Peyer's patch (tissue), 4 donors: Measurements from ENCODE around the genes ATE1, DMBT1 and C10orf120.

GRCh38 chr10:121927789-121928859 lies at the start of gene ATE1:
ATE1 (minus strand) TSS chr10:121928031.
- PRO-cap, result bidirectional peak, plus-strand start at chr10:121928186, minus-strand start at chr10:121927993; unidirectional peak, minus-strand start at chr10:121928726
- RAMPAGE, long total RNA, 4 experiments, result start-site peak on the minus strand in 3 of 4 experiments, at chr10:121928008-121928026 at its widest, 31 to 220 reads per replicate

DNA sequence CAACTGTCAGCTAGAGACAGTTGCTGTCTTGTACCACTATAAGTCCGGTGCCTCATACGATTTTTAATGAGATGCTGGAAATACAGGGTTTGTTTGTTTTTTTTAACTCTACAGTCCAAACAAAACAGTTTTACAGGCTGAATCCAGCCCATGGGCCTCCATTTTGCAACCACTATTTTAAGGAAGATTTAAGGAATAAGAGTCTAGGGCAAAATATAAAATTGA lies 941 bp upstream of the ATE1 start:
- PRO-cap, result no peak
- RAMPAGE, long total RNA, 4 experiments, result no peak in any of the 4 experiments

DNA sequence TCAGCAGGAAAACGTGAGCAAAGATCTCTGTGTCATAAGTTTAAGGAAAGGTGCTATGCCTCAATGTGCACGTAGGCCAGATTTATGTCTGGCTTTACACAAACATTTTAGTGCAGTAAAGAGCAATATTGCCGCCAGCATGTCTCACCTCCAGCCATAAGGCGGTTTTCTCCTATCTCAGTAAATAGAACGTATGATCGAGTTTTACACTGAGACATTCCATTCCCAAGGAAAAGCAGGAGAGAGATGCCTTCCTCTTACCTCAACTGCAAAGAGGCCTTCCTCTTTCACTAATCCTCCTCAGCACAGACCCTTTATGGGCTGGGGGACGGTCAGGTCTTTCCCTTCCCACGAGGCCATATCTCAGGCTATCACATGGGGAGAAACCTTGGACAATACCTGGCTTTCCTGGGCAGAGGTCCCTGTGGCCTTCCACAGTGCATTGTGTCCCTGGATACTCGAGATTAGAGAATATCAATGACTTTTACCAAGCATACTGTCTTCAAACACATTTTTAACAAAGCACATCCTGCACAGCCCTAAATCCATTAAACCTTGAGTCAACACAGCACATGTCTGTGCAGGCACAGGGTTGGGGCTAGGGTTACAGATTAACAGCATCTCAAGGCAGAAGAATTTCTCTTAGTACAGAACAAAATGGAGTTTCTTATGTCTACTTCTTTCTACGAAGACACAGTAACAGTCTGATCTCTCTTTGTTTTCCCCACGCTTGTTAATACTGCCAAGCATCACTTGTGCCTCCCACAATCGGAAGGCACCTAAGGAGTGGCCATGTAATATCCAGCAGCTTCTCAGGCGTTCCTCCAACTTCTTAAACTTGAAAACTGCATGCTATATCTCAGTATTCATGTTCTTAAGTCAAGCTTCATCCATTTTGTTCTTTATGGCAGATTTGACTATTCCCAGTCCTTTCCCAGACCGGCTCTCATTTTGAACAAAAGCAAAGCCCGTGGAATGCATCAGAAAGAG lies 2.6 kb upstream of the ATE1 start:
- PRO-cap, result no peak
- RAMPAGE, long total RNA, 4 experiments, result no peak in any of the 4 experiments

- PRO-cap, result no peak
- RAMPAGE, long total RNA, 4 experiments, result no peak in any of the 4 experiments
These were observed 1.7 kb upstream of the NSMCE4A start for GRCh38 chr10:121976592-121977159.

GRCh38 chr10:122020160-122020789 lies 31.3 kb downstream of the TACC2 start:
- PRO-cap, result no peak
- RAMPAGE, long total RNA, 4 experiments, result no peak in any of the 4 experiments

- PRO-cap, result no peak
- RAMPAGE, long total RNA, 4 experiments, result no peak in any of the 4 experiments
These were observed 63.8 kb downstream of the TACC2 start for GRCh38 chr10:122052744-122053160.

DNA sequence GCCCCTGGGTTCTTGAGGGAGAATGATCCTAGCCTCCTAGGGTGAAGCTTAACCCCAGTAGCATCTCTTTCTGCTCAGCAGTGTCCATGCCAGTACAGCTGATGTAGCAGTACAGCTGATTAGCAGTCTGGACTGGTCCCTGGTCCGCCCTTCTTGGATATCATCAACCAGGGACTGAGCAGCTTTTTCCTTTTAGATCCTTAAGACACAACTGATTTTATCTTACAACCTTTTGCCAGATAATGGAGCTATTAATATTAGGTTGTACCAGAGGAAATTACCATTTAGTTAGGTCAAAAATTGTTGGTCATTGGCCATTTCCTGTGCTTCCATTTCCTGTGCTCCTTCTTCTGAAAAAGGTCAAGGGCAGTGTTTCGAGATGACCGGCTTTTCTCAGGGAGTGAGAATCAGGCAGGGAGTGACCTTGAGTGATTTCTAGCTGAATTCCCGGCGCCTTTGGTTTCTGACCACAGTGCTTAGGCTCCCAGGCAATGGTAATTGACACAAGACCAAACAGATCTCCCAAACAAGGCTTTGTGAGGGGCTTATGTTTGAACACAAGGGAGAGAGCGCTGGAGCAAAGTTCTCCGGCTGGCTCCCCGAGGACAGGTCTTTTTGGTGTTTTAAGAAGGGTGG lies 65.5 kb downstream of the TACC2 start:
- PRO-cap, result no peak
- RAMPAGE, long total RNA, 4 experiments, result no peak in any of the 4 experiments

- PRO-cap, result unidirectional peak, plus-strand start at chr10:122112163
- RAMPAGE, long total RNA, 4 experiments, result no peak in any of the 4 experiments
These were observed 123.1 kb downstream of the TACC2 start for GRCh38 chr10:122111959-122112514.

GRCh38 chr10:122127729-122128252 lies 138.8 kb downstream of the TACC2 start:
- PRO-cap, result no peak
- RAMPAGE, long total RNA, 4 experiments, result no peak in any of the 4 experiments

- PRO-cap, result unidirectional peak, plus-strand start at chr10:122163163
- RAMPAGE, long total RNA, 4 experiments, result no peak in any of the 4 experiments
These were observed 108.2 kb upstream of the BTBD16 start for GRCh38 chr10:122162778-122163369.

DNA sequence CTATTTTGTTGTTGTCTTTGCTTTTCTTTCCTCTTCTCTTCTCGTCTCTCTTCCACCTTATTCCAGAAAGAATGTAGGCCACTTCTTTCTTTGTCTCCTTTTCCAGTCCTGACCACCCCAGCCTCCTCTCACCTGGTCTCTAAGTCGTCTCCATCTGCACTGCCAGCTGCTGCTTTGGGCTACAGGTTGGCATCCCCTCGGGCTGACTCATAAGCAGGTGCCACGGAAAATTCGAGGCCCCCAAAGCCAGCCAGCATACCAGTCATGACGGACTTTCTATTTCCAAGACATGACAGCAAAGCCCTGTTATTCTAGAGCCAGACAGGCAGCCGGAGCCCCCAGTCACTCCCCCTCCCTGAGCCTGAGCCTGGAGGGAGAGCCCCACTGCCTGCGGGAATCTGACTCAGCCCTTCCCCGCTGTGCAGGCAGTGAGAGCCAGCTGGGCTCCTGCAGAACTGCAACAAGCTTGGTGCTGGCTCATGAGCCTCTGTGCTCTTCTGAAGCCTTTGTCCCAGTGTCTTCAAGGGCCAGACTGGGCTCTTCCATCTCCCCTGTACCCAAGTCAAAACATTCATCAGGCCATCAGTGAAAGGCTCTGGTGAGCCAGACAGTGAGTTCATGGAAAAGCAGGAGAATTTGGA lies 15.7 kb downstream of the BTBD16 start:
- PRO-cap, result no peak
- RAMPAGE, long total RNA, 4 experiments, result no peak in any of the 4 experiments

DNA sequence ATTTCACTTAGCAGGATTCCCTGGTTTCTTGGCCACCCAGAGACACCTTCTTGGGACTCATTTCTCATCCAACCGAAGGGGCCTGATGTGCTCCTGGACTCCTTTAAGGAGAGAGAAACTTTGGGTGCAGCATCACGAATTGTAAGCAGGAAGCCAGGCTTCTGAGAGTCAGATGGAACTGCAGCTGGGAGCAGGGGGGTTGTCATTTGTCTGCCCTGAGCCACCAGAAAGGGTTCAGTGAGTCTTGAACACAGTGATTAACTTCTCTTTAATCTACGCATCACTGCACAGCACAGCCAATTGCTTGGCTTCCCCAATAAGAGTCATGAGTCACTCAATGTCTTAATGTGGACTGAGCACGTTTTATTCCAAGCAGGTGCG lies 26.1 kb upstream of the PLEKHA1 start:
- PRO-cap, result unidirectional peak, minus-strand start at position 230 of the sequence
- RAMPAGE, long total RNA, 4 experiments, result no peak in any of the 4 experiments

DNA sequence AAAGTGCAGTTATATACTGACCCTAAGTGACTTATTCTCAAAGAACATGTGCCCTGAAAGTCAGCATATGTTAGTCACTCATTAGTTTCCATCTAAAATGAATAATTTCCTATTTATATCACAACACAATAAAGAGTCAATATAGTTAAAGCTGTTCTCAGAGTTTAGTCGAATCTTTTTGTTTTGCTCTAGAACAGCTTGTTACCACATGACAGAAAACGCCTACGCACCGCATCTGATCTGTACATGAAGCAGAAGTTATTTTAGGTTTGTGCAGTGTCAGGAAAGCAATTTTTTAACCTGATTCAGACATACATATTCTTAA lies 33.2 kb downstream of the PLEKHA1 start:
- PRO-cap, result no peak
- RAMPAGE, long total RNA, 4 experiments, result no peak in any of the 4 experiments

GRCh38 chr10:122448542-122449153 lies 5.8 kb upstream of the ARMS2 start:
- PRO-cap, result no peak
- RAMPAGE, long total RNA, 4 experiments, result no peak in any of the 4 experiments

DNA sequence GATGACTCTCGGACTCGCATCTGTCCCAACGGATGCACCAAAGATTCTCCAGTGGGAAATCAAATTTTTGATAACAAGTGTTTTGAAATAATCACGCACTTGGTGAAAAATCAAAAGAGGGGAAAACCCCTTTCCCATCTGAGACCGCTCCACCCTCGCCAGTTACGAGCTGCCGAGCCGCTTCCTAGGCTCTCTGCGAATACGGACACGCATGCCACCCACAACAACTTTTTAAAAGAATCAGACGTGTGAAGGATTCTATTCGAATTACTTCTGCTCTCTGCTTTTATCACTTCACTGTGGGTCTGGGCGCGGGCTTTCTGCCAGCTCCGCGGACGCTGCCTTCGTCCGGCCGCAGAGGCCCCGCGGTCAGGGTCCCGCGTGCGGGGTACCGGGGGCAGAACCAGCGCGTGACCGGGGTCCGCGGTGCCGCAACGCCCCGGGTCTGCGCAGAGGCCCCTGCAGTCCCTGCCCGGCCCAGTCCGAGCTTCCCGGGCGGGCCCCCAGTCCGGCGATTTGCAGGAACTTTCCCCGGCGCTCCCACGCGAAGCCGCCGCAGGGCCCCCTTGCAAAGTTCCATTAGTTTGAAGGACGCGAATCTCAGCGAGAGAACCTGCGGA lies 565 bp upstream of the HTRA1 start:
- PRO-cap, result no peak
- RAMPAGE, long total RNA, 4 experiments, result no peak in any of the 4 experiments

DNA sequence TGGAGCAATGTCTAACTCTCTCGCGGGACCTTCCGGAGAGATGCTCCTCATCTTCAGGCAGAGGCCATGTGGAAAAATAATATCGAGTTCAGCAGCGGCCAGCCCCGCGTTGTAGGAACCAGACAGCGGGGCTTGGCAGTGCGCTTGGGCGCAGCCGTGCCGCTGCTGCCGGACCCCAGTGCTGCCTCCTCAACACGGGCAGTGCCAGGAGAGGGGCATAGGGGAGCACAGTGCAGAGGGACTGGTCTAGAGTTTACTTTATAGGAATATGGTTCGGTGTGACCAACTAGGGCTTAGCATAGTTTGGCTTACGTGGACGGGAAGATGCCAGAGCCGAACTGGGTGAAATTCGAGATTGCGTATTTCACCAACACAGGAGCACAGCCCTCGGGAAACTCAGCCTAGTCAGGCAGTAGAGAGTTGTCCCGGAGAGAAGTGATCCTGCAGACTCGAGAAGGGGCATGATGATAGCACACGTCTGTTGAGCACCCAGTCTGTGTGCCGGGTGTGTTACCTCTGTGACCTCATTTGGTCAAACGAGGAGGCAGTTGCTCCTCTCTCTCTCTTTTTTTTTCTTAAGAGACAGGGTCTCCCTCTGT lies 1.7 kb downstream of the HTRA1 start:
- PRO-cap, result no peak
- RAMPAGE, long total RNA, 4 experiments, result no peak in any of the 4 experiments

GRCh38 chr10:122489299-122489651 lies 27.9 kb downstream of the HTRA1 start:
- PRO-cap, result no peak
- RAMPAGE, long total RNA, 4 experiments, result no peak in any of the 4 experiments

GRCh38 chr10:122560676-122560875 lies at the start of gene DMBT1:
DMBT1 (plus strand) TSS chr10:122560754.
- PRO-cap, result unidirectional peak, plus-strand start at chr10:122560754
- RAMPAGE, long total RNA, 4 experiments, result start-site peak on the plus strand in 4 of 4 experiments, at chr10:122560745-122560826 at its widest, 63 to 423 reads per replicate

- PRO-cap, result no peak
- RAMPAGE, long total RNA, 4 experiments, result start-site peak on the plus strand in 4 of 4 experiments, at chr10:122576299-122576715 at its widest, 19 to 47 reads per replicate
These were observed 15.8 kb downstream of the DMBT1 start for GRCh38 chr10:122576157-122576990.

GRCh38 chr10:122699617-122700171 lies at the start of gene C10orf120:
C10orf120 (minus strand) TSS chr10:122699846.
- PRO-cap, result no peak
- RAMPAGE, long total RNA, 4 experiments, result no peak in any of the 4 experiments